Parietal lobe (tissue), 2 donors: ENCODE data around the gene EPDR1.

- RAMPAGE, long total RNA = no peak
These were observed 63.2 kb upstream of the ELMO1 start for GRCh38 chr7:37511711-37512386.

DNA sequence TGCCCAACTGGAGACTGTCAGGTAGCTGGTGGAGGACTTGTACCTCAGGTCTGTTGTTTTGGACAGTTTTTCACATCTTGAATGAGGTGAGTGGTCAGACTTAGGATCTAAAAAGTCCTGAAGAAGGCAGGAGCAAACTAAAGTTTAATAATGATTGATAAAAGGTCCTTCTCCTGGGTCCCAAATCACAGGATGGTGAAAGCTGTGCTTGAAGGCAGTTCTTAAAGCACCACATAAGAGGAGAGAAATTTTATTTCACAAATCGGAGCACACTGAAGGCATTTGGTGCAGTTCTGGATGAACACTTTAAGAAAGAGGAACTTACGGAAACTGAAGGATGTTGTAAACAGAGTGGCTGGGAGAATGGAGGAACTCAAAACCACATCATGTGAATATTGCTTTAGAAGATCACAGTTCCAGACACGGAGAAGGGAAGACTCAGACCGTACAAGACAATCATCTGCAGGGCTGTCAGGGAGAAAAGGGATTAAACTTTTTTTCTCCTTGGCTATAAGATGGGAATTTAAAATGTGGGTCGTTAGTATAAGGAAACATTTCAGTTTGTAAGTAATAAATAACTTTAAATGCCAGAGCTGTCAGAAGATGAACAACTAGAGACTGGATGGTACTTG, 9.1 kb upstream of the GPR141 start:
- RAMPAGE, long total RNA = no peak

DNA sequence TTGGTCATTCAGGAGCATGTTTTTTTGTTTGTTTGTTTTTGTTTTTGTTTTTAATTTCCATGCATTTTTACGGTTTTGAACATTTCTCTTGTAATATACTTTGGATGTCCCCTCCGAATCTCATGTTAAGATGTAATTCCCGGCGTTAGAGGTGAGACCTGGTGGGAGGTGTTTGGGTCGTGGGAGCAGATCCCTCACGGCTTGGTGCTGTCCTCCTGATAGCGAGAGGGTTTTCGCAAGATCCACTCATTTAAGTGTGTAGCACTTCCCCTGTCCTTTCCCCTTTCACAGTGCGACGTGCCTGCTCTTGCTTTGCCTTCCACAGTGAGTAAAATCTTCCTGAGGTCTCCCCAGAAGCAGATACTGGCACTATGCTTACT, 6.6 kb downstream of the GPR141 start:
- RAMPAGE, long total RNA = no peak

GRCh38 chr7:37920388-37921390, at the start of gene EPDR1:
Gene EPDR1, plus strand, starts transcription at chr7:37920640.
- RAMPAGE, long total RNA = no peak

DNA sequence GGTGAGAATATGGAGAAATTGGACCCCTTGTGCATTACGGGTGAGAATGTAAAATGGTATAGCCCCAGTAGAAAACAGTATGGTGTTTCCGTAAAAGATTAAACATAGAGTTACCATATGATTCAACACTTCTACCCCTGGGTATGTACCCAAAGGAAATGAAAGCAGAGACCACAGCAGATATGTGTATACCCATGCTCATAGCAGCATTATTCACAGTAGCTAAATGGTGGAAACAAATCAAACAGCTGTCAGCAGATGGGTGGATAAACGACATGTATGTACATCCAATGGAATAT, 42.4 kb downstream of the STARD3NL start:
- RAMPAGE, long total RNA = no peak

GRCh38 chr7:38306792-38307335, 128.8 kb downstream of the STARD3NL start:
- RAMPAGE, long total RNA = no peak

DNA sequence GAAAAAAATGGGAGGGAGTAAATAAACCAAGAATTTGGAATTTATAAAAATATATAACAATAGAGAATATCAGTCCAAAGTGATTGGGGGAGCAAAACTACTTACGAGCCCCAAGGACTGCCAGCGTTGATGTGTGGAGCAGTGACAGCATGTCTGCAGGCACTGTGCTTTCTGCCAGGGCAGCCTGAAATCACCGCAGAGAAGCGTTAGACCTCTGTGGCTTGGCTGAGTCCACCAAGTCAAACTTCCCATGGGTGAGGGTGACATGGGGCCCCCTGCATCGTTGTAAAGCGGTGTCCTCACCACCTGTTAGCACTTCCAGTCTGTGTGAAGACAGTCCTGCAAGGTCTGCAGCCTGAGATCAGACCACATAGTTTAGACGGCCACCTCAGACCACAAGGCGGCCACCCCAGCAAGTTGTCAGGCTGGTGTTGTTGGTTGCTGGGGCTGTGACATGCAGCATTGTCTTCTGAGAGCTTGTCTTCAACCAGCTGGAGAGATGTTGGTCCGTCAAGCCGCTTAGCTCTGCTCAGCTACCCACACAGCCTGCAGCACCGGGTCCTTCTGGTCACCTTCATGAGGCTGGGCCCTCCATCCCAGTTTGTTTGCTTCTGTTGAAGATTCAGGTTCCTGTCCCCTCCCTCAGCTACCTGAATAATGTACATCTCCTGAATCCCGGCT, 139.4 kb downstream of the STARD3NL start:
- RAMPAGE, long total RNA = no peak

- RAMPAGE, long total RNA = no peak
These were observed 157.4 kb downstream of the STARD3NL start for GRCh38 chr7:38335188-38336175.

DNA sequence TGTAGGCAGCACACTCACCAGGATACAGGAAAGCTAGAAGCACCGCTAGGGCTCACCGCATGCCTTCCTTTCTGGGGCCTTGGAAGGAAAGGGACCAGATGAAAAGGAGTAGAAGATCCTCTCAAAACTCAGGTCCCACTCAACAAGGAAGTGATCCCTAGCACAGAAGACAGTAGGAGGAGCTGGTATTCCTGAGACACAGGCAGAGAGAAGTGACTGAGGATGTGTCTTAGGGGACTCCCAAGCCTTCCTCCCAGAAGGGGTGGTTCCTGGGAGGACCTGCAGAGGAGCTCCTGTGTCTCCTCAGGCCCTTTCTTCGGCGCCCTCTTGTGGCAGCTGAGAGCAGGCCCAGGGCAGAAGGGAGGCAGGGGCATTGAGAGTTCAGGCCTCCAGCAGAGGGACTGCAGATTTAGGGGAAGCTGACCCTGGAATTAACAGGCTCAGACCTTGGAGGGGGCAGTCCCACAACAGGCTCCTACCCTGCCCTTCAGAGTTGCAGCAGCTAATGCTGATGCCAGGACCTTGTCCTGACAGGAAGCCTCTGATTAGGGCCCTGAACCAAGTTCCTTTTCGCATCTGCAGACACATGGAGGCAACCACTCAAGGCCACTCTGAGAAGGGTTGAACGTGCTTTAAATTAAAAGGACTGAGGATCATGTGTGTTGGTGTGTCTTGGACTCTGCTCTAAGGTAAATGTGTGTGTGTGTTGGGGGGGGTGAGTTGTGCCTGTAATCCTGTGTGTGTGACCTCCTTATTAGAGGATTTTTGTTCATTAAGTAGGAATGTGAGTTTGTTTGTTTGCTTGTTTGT, 167.6 kb downstream of the STARD3NL start:
- RAMPAGE, long total RNA = no peak

GRCh38 chr7:39016606-39017128, 39.0 kb downstream of the POU6F2 start:
- RAMPAGE, long total RNA = no peak

DNA sequence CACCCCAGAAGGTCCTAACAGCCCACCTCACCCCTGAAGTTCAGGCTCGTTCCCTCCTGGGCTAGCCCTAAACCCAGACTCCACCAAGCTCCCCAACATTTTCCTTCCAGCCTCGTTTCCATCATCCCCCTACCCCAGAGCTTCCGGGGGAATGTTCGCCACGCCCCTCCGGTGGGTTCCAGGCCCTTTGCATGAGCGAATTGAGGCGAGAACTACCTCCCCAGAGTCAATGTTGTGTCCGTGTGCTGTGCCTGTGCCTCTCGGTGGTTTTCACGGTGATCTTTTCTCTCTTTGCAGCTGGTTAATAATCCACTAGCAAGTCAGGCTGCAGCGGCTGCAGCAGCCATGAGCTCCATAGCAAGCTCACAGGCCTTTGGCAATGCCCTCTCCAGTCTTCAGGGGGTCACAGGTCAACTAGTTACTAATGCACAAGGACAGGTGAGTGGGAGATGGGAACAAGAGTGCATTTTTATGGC, 159.9 kb upstream of the YAE1 start:
- RAMPAGE, long total RNA = no peak

- RAMPAGE, long total RNA = no peak
These were observed 107.9 kb upstream of the YAE1 start for GRCh38 chr7:39458315-39458743.

DNA sequence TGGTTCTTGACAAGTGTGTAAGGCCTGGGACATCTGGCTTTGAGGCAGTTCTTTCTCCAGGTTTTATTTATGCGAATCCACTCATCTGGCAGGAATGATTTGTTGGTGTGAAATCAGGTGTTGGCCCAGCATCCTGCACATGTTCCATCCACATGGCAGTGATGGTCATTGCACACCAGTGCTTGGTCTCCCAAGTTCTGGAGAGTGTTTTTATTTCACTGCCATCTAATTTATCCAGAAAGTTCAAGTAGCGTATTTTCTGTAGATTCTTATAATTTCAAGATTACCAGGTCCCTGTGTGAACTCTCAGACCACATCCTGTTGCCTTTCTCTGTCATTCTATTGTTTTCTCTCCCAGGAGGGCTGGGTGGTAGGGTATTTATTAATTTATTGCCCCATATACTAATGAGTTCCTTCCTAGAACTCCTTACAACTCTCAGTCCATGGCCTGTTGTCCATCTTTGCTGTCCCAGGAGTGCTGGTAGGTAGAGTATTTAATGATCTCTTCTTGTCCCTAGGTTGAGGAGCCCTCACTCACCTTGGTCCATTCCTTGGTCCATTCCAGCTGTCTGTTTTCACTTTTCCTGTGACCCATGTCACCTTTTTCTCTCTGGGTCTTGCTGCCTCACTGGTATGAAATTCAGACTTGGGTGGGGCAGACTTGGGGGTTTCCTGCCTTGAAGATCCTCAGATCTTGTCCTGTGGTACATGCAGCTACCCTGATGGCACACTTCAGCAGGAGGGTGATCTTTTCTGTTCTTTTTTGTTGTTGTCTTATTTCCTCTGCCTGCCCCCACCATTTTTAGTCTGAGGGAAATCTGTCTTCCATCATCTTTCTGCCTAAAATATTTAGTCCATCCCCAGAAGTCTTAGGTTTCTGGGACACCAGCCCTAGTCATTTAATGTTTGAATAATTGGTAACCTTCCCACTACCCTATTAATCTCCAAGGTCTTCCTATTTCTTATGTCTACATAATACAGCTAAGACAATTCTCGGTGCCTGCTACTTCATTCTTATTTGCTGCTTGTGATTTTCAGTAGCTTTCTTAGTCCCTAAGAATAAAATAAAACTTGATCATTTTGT, 10.7 kb downstream of the RALA start:
- RAMPAGE, long total RNA = no peak

DNA sequence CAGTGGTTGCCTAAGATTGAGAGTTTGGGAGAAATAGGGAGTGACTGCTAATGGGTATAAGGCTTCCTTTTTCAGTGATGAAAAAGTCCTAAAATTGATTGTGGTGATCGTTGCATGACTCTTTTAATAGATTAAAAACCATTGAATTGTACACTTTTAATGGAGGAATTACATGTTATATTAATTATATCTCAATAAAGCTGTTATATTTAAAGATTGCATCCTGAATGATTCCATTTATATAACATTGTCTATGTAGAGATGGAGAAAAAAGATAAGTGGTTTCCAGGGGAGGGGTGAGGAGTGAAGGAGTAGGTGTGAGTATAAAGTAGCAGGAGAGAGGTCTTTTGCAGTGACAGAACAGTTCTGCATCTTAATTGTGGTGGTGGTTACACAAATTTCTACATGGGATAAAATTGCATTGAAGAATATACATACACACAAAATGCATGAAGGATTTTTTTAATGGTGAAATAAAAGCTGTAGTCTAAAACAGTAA, 102.3 kb downstream of the RALA start:
- RAMPAGE, long total RNA = no peak

- RAMPAGE, long total RNA = no peak
These were observed 110.6 kb downstream of the RALA start for GRCh38 chr7:39733829-39734611.

DNA sequence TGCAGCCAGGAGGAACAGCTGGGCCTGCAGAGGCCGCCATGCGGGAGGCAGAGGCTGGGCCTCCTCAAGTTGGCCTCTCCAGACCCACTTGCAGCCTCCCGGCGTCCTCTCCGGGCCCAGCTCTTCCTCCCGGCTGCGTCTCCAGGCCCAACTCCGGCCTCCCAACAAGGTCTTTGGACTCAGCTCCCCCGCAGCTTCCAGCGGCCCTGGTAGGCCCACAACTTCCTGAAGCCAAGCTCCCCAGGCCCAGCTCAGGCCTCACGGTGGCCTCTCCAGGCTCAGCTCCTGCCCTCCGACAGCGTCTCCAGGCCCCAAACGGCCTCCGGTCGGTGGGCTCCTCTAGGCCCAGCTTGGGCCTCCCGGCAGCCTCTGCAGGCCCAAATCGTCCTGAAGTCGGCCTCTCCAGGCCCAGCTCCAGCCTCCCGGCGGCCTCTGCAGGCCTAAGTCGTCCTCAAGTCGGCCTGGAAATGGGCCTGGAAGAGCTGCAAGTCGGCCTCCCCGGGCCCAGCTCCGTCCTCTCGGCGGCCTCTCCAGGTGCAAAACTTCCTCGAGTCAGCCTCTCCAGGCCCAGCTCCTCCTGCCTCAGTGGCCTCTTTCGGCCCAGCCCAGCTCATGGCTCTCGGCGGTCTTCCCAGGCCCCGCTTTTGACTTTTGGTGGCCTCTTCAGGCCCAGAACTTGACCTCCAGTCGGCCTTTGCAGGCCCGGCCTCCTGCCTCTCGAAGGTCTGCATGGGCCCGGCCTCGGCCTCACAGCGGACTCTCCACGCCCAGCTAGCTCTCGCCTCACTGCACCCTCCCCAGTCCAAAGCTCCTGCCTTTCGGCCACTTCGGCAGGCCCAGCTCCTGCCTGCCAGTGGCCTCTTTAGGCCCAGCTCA, 156.2 kb upstream of the CDK13 start:
- RAMPAGE, long total RNA = no peak

DNA sequence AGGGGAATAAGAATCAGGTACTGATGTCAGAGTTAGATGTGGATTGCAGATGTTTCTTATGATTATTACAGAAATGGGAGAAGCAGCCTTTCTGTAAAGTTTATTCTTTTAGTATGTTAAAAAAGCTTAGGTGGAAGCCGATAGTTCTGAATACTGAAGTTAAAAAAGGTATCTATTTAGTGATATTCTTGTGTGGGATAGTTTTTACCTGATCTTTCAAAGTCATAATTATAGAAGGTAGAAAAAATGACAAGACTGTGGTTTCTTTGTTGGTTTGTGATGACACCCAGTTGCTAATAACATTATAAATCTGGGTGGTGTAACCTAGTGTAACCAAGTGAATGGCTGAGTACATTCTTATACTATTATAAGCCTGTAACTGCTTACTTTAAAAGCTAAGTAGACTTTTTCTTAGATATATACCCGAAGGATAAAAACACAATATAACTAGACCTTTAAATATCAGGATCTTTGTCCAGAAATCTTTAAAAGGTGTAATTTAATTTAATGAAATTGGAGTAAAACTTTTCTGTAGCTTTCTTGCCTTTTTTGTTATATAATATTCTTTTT, 2.3 kb downstream of the CDK13 start:
- RAMPAGE, long total RNA = no peak

- RAMPAGE, long total RNA = no peak
These were observed 28.5 kb downstream of the CDK13 start for GRCh38 chr7:39978348-39979260.

- RAMPAGE, long total RNA = no peak
These were observed 70.2 kb downstream of the MPLKIP start for GRCh38 chr7:40064227-40064716.

GRCh38 chr7:40221865-40222382, 87.1 kb downstream of the SUGCT start:
- RAMPAGE, long total RNA = no peak